GM19239 (cell line): ENCODE measurements around a stretch of chr5.

- RRBS = no CpG with 5 or more reads among the region's 5 CpGs
These were observed 10.3 kb downstream of the FNIP1 start for GRCh38 chr5:131786549-131786924.

DNA sequence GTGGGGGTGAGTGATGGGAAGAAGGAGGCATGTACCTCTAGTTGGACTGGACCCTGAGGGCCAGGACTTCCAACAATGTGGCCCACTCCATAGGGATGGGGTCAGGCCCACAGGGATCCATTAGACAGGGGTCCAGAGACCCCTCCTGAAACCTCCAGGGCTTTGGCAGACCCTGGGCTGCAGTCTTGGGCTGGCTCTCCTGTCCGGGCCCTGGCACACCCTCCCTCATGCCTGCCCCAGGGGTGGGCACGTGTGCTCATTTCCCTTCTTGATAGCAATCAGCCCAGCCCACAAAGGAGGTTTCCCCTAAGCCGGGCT lies 4.2 kb upstream of the IL3 start:
- RRBS = no CpG with 5 or more reads among the region's 3 CpGs

GRCh38 chr5:132348245-132348931 lies 21.1 kb upstream of the SLC22A5 start:
- RRBS = no CpG with 5 or more reads among the region's 8 CpGs

- RRBS = no CpG with 5 or more reads among the region's 8 CpGs
These were observed 28.0 kb downstream of the IRF1 start for GRCh38 chr5:132462512-132463085.

DNA sequence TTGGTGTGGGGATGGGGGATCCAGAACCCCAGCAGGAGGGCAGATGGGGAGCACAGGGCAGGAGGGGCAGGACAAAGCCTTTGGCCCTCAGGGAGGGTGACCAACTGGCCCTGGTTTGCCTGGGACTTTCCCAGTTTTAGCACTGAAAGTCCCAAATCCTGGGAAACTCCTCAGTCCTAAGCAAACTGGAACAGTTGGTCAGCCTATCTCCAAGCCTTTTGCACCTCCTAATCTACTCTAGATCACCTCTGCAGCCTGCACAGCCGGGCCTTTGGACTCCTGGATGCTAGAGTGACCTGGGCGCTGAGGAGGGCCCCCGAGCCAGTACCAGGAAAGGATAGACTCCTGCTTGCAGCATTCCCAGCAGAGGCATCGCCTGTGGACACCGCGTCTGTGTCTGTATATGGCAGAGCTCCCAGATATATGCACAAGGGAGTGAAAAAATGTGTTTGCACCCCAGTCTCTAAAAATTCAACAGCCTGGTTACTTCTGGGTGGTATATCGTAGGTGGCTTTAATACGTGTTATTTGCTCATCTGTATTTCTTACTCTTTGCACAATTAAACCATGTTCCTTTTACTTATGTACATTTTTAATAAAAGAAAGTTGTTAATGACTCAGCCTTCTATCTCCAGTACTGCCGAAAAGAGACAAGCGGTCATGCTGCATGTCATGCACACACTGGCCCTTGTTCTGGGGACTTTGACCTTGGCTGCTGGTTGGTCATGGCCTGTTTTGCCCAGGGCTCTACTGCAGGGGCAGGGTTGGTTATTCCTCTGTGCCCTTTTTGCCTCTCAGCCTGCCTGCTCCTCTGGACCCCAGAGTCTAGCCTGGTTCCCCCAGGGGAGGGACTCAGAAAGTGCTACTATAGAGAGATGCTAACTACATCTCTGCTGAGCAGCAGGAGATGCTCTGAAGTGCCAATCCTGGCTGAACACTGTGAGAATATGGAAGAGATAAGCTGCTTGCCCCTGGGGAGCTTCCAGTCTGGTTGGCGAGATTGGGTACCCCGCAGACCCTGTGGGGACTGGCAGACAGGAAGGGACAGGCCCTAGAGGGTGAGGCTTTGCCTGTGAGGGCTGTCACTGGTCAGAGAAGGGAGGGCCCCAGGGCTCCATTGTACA lies 14.8 kb downstream of the IRF1 start:
- RRBS = no CpG with 5 or more reads among the region's 12 CpGs

DNA sequence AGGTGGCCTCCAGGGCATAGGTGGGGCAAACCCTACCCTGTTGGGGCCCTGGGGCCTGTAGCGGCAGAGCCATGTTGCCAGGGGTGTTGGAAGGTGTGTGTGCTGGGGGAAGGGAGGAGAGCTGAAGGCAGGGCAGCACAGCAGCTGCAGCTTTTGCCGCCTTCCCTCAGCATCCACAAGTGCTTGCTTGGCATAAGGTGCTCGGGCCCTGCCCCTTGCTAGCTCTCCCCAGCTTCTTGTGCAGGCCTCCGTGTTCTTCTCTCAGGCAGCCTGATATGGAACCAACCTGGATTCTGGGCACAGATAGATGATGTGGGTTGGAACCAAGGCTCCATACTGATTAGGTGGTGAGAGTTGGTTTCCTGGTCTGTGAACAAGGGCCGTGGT lies 12.7 kb downstream of the IRF1 start:
- RRBS = no CpG with 5 or more reads among the region's 5 CpGs

- RRBS = no CpG with 5 or more reads among the region's 4 CpGs
These were observed 7.1 kb upstream of the IRF1 start for GRCh38 chr5:132497606-132498212.

DNA sequence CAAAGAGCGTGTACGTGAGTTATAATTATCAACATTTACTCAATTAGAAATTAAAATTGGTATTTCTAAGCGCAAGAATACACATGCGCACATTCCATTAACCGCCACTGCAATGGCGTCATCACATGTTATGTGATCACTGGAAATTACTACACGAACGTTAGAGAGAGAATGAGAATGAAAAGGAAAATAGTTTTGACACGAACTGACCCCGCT lies 405 bp upstream of the RAD50 start:
- RRBS = no CpG with 5 or more reads among the region's 10 CpGs

GRCh38 chr5:132839642-132840568 lies 9.5 kb upstream of the SHROOM1 start:
- RRBS = no CpG with 5 or more reads among the region's 9 CpGs

DNA sequence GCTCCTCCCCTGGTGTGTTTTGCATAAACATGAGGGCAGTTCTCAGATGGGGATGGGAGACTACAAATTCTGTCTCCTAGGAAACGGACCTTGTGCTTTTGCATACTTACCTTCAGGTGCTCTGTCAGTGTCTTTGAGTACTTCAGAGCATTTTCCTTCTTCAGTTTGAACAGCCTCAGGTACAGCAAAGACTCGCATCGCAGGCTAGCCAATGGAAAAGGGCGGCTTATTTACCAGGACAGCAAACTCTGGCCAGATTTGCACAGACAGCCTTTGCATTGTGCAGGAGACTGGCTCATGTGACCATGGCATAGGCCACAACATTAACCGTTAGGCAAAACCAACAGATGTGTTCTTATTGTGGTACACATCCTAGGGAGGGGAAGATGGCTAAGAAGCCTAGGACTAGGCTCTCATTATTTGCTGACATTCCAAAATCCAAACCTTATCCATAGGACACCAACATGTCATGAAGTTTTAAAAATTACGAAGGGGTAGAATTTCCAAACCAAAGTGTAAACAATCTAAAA lies 12.8 kb downstream of the LEAP2 start:
- RRBS = no CpG with 5 or more reads among the region's 6 CpGs

GRCh38 chr5:132936873-132937328 lies 26.5 kb downstream of the AFF4 start:
- RRBS = no CpG with 5 or more reads among the region's 7 CpGs

- RRBS = no CpG with 5 or more reads among the region's 5 CpGs
These were observed 1.5 kb downstream of the AFF4 start for GRCh38 chr5:132961920-132962296.

GRCh38 chr5:133440196-133440888 lies 172.0 kb downstream of the FSTL4 start:
- RRBS = no CpG with 5 or more reads among the region's 10 CpGs

GRCh38 chr5:133967451-133968268 lies 765 bp downstream of the C5orf15 start:
- RRBS = no CpG with 5 or more reads among the region's 16 CpGs

- RRBS = no CpG with 5 or more reads among the region's 4 CpGs
These were observed 48.9 kb upstream of the VDAC1 start for GRCh38 chr5:134053647-134054133.

DNA sequence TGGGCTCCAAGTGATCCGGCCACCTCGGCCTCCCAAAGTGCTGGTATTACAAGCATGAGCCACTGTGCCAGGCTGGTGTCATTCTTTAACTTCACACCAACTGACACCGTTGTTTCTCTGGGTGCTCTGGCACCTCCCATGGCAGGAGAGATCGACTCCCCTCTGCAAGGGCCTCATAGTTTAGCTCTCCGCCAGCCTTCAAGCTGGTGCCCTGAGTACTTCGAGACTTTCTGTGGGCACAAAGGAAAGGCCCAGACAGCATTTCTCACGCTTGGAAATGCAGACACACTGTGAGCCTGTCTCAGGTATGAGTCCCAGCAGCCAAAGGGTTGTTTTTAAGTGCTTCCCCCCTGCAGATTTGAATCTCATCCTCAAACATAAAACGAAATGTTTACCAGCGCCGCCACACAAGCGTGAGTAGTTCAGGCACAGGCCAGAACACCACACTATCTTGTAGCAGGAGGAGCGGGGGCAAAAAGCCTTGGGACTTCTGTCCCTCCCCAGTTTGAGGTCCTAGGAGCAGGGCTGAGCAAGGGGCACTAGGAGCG lies 11.1 kb upstream of the TCF7 start:
- RRBS = no CpG with 5 or more reads among the region's 13 CpGs

DNA sequence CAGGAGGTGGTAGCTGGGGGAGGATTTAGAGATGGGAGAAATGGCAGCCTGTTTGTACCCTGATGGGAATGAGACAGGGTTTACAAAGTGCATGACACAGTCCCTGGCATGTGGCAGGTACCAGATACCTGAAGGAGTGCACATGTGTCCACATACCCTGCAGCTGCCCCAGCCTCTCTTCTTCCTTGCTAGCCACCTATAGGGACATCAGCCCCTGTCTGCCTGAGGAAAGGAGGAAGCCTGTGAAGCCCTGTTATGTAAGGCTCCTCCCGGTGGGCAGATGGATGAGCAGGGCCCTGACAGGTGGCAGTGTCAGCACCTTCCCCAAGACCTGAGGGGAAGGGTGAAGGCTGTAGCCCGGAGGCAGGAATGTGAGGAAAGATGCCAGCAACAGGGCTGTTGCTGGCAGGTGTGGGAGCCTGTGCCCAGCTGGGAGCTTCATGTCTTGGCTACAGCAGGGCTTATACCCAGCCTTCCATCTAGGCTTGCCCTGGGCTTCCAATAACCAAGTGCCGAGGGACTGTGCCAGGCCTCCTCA lies 21.7 kb downstream of the TCF7 start:
- RRBS = 83% methylated on average over 2 of the region's 3 CpGs

DNA sequence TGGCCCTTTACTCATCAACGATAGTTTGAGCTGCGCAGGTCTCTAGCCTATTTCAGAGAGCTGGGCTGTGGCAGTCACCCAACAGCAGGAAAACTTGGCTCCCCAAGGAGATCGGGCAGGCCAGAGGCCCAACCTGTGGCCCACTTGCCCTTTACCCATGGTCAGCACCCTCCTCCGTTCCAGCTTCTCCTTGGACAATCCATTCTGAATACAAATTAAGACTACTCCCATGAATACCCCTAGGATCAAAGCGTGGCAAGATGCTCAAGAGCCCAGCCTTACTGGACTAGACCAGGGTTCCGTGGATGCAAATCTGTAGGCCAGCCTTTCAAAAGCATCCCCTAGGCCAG lies 25.2 kb downstream of the TCF7 start:
- RRBS = no CpG with 5 or more reads among the region's 6 CpGs

- RRBS = no CpG with 5 or more reads among the region's 9 CpGs
These were observed 19.2 kb upstream of the PPP2CA start for GRCh38 chr5:134244952-134245641.

- RRBS = 5% methylated on average over 6 of the region's 23 CpGs
These were observed 614 bp downstream of the UBE2B start for GRCh38 chr5:134371930-134372435.